ENCODE data around the gene XPNPEP1.

- PRO-cap = no peak
Observed at GRCh38 chr10:104052158-104053071, 33.3 kb downstream of the COL17A1 start.

- PRO-cap = no peak
Observed at GRCh38 chr10:104056900-104057401, 28.7 kb downstream of the COL17A1 start.

GRCh38 chr10:104122329-104122582 lies 285 bp downstream of the SFR1 start:
- PRO-cap = no peak

GRCh38 chr10:104255041-104256199 lies 728 bp downstream of the GSTO1 start:
- PRO-cap = unidirectional peak, minus-strand start at chr10:104255840

GRCh38 chr10:104299916-104300629 lies 31.1 kb downstream of the GSTO2 start:
- PRO-cap = no peak

DNA sequence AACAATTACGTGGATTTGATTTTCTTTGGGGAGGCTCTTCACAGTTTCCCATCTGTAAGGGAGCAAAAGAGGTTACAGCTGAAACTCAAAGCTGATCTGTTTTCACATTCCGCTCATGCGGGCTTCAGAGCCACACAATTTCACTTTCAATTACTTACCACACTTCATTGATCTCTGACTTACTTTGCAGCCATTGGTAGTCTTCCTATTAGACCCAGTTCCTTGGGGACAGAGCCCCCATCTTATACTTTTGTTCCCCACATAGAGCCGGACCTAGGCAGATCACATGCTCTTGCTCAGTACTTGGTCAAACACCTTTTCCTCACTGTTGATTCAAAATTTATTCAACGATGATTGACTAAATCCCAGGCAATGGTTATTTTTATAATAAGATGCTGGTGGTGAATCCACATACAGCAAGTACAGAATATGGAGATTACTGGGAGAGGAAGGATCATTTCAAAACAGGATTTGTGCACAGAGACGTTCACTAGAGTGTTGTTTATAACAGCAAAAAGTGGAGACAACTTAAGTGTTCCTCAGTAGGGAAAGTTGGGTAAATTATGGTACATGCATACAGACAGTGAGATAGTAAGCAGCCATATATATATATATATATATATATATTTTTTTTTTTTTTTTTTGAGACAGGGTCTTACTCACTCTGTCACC lies 29.4 kb downstream of the ITPRIP start:
- PRO-cap = no peak

DNA sequence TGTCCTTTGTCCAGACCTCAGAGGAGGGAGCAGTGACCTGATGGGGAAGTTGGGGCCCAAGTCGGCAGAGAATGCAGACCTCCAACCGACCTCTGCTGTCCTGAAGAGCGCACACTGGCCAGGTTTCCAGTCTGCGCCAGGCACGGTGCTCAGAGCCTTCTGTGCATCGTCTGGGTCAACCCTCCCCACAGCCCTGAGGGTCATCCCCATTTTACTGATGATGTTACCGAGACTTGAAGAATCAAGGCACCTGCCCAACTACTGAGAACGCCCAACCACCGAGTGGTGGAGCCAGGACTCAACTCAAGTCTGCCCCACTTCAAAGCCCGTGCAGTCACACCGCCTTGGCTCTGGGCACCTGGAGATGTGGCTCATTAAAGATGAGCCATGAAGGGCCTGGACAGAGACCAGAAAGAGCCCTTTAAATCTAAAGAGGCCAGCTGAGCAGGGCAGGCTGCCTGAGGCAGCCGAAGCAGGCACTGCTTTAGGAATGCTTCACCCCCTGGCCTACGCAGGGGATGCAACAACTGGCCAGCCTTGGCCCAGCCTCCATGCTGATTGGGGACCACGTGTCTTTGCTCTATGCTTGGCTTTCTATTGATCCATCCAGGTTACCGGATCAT lies 4.4 kb downstream of the ITPRIP start:
- PRO-cap = no peak

DNA sequence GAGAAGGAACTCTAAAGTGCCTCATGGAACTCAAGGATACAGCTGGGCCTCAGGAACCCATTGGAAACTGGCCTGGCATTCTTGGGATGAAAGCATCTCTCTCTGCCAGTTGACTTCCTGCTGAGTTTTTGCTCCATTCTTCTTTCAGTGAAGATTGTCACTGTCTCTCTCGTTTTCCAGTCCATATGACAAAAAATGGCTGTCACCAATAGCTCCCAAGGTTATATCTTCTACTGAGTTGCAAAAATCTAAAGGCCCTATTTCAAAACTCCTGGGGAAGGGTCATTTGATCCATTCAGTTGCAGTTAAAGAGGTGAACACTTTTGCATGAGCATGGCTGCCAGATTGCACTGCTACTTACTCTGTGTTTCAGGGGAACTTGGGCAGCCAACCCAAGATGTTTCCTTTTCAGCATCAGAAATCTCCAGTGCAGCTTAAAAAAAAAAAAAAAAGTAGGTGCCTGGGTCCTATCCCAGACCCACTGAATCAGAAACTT lies 24.9 kb downstream of the CFAP58 start:
- PRO-cap = unidirectional peak, plus-strand start at position 265 of the sequence

GRCh38 chr10:107686045-107686516 lies 521.6 kb upstream of the SORCS1 start:
- PRO-cap = unidirectional peak, plus-strand start at chr10:107686363

GRCh38 chr10:109456440-109457559 lies 466.5 kb downstream of the XPNPEP1 start:
- PRO-cap = no peak

DNA sequence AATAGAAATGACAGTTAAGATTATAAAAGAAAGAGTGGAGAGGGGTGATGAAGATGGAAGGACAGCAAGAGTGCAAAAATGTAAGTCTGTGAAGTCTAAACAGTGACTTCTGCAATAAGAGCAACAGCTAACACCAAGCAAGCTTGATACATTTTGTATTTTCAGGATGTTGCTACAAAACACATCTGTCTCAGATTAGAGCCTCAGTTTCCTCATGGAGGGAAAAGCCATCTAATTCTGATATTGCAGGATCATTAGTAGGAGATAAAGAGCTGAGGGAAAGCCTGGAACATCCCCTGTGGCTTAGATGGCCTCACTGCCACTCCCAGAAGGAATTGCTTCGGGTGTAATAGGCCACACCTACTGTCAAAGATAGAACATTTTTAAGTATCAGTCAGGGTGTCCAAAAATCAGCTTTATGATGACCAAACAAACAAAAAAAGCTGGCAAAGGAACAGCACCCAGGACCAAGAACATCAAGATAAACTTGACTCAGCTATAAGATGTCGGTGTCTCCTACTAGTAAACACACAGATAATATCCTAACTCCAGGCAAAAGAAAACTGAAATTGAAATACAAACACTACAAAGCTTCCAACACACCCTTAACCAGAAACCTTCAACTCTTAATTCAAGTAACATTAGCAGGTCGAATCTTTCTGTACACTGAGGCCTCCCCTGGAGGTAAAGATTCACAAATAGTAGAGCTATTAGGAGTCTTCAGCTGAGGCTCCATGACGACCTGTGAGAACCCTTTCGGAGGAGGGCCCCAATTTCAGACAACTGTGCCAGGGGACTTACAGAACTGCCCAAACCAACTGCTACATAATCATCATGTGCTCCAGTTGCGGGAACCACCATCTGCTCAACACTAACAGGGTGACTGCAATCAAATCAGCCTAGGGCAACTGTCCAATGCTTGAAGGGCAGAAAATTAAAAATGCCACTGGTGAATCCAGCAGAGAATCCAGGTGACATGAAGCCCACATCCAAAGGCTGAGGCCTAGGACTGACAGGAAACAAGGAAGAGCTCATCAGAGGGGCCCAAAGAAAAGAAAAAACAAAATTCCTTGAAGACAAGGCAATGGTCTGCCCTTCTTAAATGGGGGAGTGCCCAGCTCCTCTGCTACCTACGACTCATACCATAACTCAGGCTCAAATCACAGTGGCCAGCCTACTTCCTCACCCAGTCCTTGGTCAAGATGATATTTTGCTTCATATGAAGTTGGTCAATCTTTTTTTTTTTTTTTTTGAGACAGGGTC lies 20.3 kb downstream of the XPNPEP1 start:
- PRO-cap = unidirectional peak, minus-strand start at position 785 of the sequence

- PRO-cap = bidirectional peak, plus-strand start at chr10:109923660, minus-strand start at chr10:109923488
Observed at GRCh38 chr10:109922721-109923950, at the start of gene XPNPEP1. XPNPEP1 (minus strand) TSS chr10:109923511.

GRCh38 chr10:110003431-110004041 lies 4.2 kb upstream of the ADD3 start:
- PRO-cap = no peak

GRCh38 chr10:110409954-110410213 lies 87.8 kb upstream of the DUSP5 start:
- PRO-cap = unidirectional peak, minus-strand start at chr10:110410030

DNA sequence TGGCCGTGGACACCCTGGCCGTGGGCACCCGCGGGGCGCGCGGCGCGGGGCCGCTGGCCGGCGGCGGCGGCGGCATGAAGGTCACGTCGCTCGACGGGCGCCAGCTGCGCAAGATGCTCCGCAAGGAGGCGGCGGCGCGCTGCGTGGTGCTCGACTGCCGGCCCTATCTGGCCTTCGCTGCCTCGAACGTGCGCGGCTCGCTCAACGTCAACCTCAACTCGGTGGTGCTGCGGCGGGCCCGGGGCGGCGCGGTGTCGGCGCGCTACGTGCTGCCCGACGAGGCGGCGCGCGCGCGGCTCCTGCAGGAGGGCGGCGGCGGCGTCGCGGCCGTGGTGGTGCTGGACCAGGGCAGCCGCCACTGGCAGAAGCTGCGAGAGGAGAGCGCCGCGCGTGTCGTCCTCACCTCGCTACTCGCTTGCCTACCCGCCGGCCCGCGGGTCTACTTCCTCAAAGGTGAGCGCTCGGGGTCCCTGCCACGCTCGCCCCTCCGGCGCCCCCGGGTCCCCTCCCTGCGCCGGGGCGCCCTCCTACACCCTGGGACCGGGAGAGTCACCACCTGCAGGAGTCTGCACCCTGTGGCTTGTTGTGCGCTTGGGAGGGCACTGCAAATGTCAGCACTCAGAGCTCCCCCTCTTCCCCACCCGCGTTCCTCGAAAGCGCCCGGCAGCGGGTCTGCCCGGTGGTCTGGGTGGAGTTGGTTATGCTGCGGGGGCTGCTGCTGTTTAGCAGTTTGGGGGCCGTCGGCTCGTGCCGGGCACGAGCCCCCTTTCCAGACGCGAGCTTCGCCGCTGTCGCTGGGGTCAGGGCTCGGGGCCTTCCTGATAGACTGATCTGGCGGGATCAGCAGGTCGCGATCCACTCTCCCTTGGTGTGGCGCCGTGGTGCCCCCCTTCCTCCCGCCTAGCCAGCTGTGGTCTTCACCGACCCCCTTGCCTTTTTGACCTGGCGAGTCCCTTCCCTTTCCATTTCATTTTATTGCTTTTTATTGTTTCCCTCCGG lies 640 bp downstream of the DUSP5 start:
- PRO-cap = unidirectional peak, plus-strand start at position 364 of the sequence; bidirectional peak, plus-strand start at position 450 of the sequence, minus-strand start at position 413 of the sequence

- PRO-cap = no peak
Observed at GRCh38 chr10:110504857-110505250, 7.1 kb downstream of the DUSP5 start.

DNA sequence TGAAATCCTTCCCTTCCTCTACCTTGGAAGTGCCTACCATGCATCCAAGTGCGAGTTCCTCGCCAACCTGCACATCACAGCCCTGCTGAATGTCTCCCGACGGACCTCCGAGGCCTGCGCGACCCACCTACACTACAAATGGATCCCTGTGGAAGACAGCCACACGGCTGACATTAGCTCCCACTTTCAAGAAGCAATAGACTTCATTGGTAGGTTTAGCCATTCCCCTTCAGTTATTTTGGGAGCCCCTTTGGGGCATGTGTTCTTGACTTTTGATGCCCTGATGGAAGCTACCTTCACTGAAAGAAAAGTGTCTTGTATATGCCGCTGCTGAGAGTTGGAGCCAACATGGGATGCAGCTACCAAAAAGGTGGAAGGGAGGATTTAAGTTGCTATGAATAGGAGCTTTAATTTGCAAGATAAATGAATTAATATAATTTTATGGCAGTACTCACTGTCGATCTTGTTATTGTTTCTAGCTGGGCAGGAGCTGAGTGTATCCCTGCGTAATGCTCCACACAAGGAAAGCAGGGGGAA lies 9.3 kb downstream of the DUSP5 start:
- PRO-cap = no peak

GRCh38 chr10:110511422-110511947 lies 13.8 kb downstream of the DUSP5 start:
- PRO-cap = no peak

GRCh38 chr10:110699061-110699216 lies 54.8 kb downstream of the RBM20 start:
- PRO-cap = no peak

- PRO-cap = no peak
Observed at GRCh38 chr10:110822072-110823036, 49.4 kb upstream of the PDCD4 start.